Endometrial microvascular endothelial cells (primary cell): ENCODE measurements around a stretch of chr6.

GRCh38 chr6:137849214-137849771 lies 17.8 kb upstream of the TNFAIP3 start:
- RAMPAGE, long total RNA, result no peak

GRCh38 chr6:137862516-137863295 lies 4.4 kb upstream of the TNFAIP3 start:
- RAMPAGE, long total RNA, result no peak

- RAMPAGE, long total RNA, result no peak
Observed at GRCh38 chr6:137865974-137867079, 732 bp upstream of the TNFAIP3 start.

DNA sequence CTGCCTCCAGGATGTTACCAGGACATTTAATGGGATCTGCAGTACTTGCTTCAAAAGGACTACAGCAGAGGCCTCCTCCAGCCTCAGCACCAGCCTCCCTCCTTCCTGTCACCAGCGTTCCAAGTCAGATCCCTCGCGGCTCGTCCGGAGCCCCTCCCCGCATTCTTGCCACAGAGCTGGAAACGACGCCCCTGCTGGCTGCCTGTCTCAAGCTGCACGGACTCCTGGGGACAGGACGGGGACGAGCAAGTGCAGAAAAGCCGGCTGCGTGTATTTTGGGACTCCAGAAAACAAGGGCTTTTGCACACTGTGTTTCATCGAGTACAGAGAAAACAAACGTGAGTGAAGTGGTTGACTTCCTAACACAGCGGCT lies 11.9 kb downstream of the TNFAIP3 start:
- RAMPAGE, long total RNA, result no peak

DNA sequence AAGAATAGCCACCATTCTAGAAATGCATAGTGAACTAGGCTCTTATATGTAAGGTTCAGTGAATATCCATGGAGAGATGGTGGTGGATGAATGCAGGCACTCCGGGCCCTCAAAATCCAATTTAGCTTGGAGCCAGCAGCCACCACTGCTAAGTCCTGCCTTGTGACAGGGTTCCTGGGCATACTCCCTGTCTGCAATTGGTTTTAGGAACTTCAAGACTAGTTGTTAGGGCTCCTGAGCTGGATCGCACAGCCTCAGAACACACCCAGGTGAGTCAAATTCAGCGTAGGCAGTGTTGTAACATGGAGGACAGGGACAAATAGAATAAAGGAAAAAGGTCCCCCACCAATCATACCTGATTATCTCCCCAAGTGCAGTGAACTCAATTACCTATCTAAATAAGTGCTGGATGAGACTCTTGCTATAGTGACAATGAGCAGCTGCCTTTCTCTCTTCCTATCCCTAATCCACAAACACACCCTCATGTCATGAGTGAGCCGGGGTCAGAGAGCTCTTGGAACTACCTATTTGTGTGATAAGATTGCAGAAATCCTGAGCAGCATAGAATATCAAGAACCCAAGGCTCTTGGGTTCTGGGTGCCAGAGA lies 74.6 kb downstream of the PERP start:
- RAMPAGE, long total RNA, result no peak

GRCh38 chr6:138104566-138105350 lies 2.5 kb downstream of the PERP start:
- RAMPAGE, long total RNA, result no peak

GRCh38 chr6:138259003-138259549 lies 40.8 kb upstream of the PBOV1 start:
- RAMPAGE, long total RNA, result no peak

DNA sequence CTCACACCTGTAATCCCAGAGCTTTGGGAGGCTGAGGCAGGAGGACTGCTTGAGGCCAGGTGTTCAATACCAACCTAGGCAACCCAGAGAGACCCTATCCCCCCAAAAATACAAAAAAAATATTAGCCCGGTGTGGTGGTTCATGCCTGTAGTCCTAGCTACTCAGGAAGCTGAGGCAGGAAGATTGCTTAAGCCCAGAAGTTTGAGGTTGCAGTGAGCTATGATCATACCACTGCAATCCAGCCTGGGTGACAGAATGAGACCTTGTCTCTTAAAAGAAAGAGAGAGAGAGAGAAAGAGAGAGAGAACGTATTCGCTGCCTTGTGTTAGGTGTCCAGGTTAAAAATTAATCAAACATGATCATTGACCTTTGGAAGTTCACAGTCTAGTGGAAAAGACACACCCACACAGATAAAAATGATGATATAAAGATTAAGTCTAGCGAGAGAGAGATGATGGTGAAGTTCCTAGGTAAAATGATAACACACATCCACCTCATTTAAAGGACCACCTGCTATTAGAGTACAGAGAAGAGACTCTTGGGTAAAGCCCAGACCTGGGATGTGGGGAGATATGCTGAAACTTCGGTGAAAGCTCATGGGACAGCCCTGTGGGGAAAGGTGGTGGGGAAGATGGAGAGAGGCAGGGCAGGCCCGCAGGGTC lies 4.8 kb upstream of the NHSL1 start:
- RAMPAGE, long total RNA, result no peak

GRCh38 chr6:138592802-138593760 lies 93.8 kb upstream of the NHSL1 start:
- RAMPAGE, long total RNA, result no peak

DNA sequence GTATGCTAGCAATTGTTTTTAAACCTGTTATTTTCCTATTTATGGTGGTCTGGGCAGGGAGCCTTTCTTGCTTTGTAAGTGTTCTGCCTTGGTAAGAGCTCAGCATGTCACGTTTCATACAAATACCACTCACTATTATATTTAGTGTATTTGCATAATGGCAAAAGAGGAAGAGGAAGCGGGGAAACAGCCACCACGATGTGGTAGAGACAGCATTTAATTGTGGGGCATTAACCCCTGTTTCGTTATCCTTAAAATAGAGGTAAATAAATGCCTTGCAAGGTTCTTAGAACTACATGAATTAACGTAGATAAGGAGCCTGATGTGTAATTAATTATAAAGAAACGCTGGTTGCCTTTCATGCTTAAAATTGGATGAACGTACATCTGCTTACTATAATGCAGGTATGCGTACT lies 2.0 kb downstream of the ABRACL start:
- RAMPAGE, long total RNA, result no peak

- RAMPAGE, long total RNA, result no peak
Observed at GRCh38 chr6:139132744-139133337, 2.0 kb upstream of the HECA start.

DNA sequence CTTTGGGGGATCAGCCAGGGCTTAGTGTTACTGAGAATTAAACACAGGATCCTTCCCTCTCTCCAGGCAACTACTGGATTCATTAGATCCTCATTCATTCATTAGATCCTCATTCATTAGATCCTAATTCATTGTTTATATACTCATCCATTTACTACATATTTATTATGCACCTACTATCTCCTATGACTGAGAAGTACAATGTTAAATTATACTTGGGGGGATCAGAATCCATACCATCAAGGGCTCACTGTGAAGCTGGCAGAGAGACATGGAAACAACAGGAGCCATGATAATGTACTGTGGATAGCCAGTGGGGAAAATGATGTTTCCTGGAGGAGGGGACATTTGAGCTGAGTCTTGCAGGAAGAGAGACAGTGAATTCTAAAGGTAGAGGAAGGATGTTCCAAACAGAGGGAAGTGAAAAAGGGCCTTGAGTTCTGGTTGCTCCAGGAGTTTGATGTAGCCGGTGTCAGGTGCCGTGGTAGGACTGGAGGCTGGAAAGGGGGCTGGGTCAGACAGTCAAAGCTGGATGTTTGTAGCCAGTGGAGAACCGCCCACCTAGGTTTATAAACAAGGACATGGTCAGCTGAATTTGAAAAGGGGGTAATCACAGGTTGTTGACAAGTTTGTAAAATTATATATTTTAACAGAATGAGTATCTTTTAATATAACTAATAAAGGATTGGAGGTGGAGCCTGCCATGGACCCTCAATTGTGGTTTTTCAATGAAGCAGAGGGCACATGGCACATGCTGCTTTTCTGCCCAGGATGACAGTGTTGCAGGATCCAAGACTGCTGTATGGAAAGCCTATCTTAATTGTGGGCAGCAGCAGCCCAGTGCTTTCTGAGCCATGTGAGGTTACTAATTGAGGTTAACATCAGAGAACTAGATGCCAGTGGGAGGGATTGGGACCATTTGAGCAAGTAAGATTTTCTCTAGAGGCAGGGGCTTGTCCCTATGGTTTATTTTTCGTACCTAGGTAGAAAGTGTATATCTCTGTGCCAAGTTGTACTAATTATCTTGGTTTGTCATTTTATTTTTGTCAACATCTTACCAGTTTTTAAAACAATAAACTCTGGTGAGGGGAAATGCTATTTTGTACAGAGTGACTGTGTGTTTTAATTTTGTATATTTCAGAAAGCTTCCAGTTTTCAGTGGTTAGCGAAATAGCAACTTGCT lies 9.6 kb downstream of the HECA start:
- RAMPAGE, long total RNA, result no peak

- RAMPAGE, long total RNA, result no peak
Observed at GRCh38 chr6:139146475-139146688, 11.5 kb downstream of the HECA start.

GRCh38 chr6:139159975-139160174 lies 25.0 kb downstream of the HECA start:
- RAMPAGE, long total RNA, result no peak

DNA sequence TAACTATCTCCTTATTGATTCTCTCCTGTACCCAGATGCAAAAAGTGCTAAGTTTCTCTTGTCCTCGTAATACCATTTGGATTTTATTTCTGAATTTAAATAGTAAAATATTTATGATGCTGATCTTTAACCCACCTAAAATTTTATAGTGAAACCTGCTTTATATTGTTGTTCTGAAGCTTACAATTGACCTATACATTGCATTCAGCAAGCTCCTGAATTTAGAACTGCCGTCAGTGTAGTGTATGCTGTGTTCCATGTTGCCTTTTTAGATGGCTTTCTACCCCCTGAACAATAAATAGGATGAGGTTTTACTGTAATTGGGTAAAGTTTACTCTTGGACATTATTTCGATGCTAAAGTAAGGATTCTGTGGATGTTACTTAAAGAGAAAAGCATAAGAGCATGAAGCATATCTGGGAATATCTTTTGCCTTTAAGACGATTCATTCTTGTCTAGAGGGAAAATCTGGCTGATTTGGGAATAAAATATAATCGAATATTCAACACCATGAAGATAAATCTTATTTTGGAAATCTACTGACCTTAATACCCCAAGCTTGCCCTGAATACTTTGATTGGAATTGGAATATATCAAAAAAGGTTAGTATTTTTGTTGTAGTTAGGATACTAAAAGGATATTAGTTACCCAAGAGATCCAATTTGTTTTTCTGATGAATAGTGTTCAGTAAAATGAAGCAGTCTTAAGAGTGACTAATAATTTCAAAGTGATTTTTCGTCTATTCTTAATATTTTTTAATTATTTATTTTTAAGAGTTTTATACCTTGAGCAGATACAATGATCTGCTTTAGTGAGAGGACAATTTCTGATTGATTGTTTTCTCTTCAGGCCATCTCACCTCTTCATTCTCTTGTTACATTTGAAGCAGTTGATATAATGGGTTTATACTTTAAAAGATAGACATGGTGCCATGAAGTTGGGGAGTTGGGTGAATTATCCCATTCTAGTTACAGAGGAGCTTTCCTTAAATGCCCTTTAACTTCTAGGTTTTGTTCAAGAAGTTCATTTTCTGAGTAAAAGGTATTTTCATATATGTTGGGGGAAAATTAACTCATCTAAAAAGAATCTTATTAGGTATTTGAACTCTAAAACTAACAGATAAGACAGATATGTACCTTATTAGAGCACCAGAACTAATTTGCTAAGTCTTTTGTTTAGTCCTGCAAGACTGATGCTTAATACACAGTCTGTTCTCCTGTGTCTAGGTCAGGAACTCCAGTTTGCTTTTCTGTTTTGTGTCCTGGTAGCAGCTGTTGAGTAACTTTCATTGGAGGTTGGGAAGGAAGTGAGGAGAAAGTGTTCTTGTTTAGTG lies 44.8 kb downstream of the HECA start:
- RAMPAGE, long total RNA, result no peak

GRCh38 chr6:139349299-139349859 lies 25.1 kb downstream of the CITED2 start:
- RAMPAGE, long total RNA, result no peak

GRCh38 chr6:139369085-139369387 lies 5.4 kb downstream of the CITED2 start:
- RAMPAGE, long total RNA, result no peak

GRCh38 chr6:139371285-139372356 lies 2.8 kb downstream of the CITED2 start:
- RAMPAGE, long total RNA, result no peak

- RAMPAGE, long total RNA, result no peak
Observed at GRCh38 chr6:139433593-139433921, 59.1 kb upstream of the CITED2 start.

GRCh38 chr6:139530925-139531605 lies 156.6 kb upstream of the CITED2 start:
- RAMPAGE, long total RNA, result no peak